Neural progenitor cell (in vitro differentiated cells): Measurements from ENCODE around the genes GJB3, SFPQ and AGO4.

GRCh38 chr1:33374017-33375014 is 53.4 kb upstream of the A3GALT2 start:
- RAMPAGE, long total RNA: no peak

- RAMPAGE, long total RNA: no peak
Observed at GRCh38 chr1:33379661-33380439, 51.0 kb downstream of the PHC2 start.

DNA sequence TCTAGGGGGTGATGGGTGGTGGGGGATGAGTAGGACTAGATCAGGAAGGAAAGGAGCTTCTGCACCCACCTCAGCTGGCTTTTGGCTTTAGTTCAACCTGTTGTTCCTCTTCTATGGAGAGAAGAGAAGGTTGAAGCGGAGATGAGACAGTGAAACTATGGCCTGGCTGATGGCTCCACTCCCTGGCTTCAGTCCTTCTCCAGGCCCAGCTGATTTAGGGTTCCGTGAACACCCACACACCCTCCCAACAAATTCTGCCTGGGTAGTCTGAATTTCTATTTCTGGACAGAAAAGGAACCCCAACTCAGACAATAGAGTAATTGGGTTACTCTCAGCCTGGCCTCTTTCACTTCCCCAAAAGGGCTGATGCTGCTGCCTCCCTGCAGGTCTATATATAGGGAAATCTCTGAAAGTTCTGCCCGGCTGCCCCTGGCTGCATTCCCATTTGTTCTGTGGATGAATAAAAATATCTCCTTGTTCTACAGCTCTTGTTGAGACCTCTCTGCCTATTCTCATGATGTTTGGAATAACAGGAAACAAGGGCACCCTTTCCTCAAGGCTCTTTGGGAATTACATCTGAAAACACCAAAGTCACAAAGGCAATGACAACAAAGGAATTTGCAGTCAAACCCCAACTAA is 11.5 kb upstream of the ZSCAN20 start:
- RAMPAGE, long total RNA: no peak

DNA sequence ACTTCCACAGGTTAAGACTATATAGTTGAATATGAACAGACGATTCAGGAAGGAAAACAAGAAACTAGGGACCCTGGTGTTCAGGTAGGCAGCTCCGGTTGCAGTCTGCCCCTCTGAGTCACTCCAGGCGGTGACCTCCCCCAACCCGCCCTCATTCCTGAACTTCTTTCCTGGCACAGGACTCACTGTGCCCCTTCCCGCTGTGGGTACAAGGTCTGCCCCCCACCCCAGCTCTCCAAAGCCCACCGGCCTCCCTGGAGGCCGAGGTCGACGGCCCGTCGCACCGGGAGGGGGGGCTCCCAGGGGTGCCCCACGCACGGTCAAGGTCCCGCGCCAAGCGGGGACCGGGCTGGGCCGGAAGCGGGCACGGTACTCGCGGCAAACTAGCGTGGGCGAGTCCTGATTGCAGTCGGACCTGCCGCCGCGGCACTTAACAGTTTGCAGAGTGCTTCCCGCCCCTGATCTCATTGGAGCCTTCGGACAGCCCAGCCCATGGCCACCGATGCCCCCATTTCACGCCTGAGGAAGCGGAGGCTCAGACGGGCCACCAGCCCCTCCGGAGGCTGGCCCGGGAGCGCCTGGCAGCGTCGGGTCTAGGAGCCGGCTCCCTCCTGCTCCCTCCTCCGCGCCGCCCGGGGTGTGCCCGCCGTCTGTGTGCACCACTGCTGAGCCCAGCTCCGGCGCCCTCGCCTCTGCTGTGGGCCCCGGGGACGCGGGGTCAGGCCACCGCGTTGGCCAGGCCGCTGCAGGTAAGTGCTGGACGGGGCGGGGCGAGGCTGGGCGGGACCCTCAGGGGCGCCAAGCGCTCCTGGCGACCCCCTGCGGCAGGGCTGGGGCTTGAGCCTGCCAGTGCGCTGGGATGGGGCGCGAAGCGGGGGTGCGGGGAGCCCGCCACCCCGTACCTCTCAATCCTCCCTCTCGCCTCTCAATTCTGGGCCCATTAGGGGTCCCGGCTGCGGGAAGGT is at the start of gene GJB3:
Gene GJB3 (plus strand): TSS at position 185 of the 965 bp plus-strand sequence.
- RAMPAGE, long total RNA: no peak

- RAMPAGE, long total RNA: no peak
Observed at GRCh38 chr1:35178628-35179410, 14.1 kb downstream of the SFPQ start.

GRCh38 chr1:35186764-35187252 is 6.1 kb downstream of the SFPQ start:
- RAMPAGE, long total RNA: no peak

GRCh38 chr1:35192317-35192794 is 589 bp downstream of the SFPQ start:
- RAMPAGE, long total RNA: no peak

DNA sequence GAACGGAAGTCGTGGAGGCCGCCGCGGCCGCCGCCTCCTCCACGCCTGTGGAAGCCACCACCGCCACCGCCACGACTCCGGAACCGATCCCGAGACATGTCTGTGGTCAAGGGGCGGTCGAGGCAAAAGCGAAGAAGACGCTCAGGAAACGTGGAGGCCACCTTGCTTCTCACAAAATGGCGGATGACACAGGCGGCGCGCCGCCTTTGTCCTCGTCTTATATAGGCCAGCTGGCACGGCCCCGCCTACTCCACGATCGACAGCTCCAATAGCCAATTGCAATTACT is at the start of gene SFPQ:
Gene SFPQ (minus strand): TSS at position 194 of the 287 bp plus-strand sequence.
- RAMPAGE, long total RNA: start-site peak on the minus strand centred at position 181 of the sequence, 9 bp wide, 15 and 73 reads in 2 replicates

- RAMPAGE, long total RNA: no peak
Observed at GRCh38 chr1:35404494-35405320, 136.2 kb downstream of the ZMYM4 start.

DNA sequence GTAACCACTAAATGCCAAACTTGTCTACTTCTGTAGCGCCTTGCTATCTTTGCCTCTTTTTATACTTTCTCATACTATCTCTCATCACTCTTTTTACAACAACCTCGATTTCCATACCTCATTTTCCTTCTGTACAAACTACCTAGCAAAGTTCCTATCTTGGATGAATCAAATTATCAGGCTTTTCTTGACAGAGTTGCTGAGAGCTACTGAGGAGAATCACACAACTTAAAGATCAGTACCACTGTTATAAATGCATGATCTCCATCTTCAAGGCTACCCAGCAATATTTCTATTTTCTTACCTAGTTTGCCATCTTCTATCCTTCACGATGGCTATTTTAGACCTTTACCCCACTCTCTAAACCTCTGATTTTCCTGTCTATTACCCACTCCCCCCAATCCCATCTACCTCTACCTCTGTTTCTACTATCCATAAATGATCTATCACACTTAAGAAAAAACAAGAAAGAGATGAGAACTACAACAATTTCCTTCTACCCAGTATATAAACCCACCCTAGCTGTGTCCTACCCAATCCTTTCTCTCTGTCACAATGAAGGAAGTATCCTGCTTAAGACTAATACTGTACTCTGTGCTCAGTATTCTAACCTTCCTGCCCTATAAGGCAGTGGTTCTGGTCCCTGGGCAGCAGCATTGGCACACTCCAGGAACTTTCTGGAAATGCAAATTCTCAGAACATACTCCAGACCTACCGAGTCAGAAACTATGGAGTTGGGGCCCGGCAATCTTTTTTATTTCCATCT is 54.3 kb downstream of the KIAA0319L start:
- RAMPAGE, long total RNA: no peak

GRCh38 chr1:35566051-35566502 is 7.0 kb upstream of the TFAP2E start:
- RAMPAGE, long total RNA: no peak

- RAMPAGE, long total RNA: no peak
Observed at GRCh38 chr1:35596215-35597134, 23.4 kb downstream of the TFAP2E start.

GRCh38 chr1:35807853-35808257 is at the start of gene AGO4:
Gene AGO4 (plus strand): TSS chr1:35808016.
- RAMPAGE, long total RNA: no peak

DNA sequence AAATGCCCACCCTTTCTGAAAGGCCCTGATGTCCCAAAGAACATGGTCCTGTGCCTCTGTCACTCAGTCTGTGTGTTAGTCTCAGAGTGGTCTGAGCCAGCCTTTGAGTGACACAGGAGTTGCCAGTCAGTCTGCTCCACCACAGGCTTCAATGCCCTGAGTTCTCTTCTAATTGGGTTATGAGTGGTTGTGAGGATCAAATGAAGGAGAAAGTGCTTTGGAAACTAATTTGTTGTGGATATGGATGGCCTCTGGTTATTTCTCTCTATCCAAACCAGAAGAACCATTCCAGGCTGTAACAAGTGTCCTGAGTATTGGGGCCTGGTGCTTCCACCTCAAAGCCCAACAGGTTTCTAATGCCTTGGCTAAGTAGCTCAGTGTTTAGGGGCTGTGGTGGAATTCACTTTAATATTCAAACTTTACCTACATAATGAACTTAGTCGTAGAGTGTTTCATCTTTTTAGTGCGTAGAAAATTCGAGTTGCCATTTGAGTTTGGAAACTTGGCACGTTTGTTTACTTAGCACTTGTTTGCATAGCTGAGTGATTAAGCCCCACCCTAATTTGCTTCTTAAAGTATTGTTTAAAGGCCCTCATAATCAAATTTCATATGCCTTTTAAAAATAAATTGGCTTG is 1.3 kb downstream of the AGO4 start:
- RAMPAGE, long total RNA: no peak

GRCh38 chr1:35850774-35851275 is 32.2 kb upstream of the AGO1 start:
- RAMPAGE, long total RNA: no peak

GRCh38 chr1:35883549-35884381 is 756 bp downstream of the AGO1 start:
- RAMPAGE, long total RNA: no peak

GRCh38 chr1:35922725-35923896 is 7.8 kb upstream of the AGO3 start:
- RAMPAGE, long total RNA: no peak

- RAMPAGE, long total RNA: no peak
Observed at GRCh38 chr1:36023338-36023843, 60.5 kb upstream of the TEKT2 start.

DNA sequence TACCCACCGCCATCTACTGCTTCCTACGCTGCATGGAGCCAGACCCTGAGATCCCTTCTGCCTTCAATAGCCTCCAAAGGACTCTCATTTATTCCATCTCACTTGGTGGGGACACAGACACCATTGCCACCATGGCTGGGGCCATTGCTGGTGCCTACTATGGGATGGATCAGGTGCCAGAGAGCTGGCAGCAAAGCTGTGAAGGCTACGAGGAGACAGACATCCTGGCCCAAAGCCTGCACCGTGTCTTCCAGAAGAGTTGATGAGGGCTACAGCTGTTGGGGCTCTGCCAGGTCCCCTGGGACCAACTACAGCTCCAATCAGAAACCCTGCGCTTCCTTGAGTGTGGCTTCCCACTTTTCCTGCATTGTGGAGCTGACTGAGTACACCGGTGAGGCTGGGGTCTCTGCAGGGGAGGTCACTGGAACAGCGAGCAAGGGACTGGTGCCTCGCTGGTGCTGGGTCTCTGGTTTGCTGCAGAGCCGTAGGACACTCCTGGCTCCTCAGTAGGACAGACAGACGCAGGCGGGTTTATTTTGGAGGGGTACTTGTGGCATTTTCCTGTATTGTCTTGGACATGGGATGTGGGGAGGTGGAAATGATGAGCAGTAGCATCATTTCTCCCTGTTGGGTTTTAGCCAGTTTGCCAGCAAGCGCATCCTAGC is 4.6 kb downstream of the ADPRS start:
- RAMPAGE, long total RNA: no peak

- RAMPAGE, long total RNA: no peak
Observed at GRCh38 chr1:36108926-36109564, 16.0 kb downstream of the COL8A2 start.